HT-29 (cell line): ENCODE data around the gene SLC6A1.

GRCh38 chr3:9976852-9977557 lies 9.6 kb downstream of the EMC3 start:
- RAMPAGE, long total RNA: no peak

DNA sequence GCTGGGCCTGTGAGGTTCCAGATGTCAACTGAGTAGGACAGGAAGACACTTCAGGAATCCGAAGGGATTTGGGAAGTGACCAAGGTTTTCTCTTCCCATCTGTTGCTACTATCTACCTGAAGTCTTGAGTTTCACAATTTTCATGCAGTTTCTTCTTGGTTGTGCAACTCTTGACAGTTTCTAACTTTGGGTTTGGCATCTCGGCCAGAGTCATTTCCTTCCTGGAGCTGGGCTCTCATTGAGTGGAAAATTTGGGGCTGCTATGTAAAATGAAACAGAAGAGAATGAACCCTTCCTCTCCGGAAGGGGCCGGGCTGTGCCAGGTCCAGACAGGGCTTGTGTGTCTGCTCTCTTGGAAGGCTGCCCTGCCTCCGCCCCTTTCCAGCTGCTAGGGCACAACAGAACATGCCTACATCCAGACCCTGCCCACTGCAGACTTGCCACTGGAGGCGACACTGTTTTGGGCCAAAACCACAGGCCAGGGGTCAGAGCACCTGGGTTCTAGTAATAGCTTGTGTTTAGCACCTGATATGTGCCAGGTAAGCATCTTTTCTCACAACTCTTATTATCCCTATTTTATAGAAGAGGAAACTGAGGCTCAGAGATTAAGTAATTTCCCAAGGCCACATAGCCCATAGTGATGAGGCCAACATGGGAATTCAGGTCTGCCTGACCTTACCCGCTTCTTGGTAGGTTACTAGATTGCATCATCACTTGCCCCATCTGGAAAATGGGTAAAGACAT lies 24.9 kb downstream of the IRAK2 start:
- RAMPAGE, long total RNA: no peak

GRCh38 chr3:10194321-10195284 lies 29.9 kb downstream of the IRAK2 start:
- RAMPAGE, long total RNA: no peak

DNA sequence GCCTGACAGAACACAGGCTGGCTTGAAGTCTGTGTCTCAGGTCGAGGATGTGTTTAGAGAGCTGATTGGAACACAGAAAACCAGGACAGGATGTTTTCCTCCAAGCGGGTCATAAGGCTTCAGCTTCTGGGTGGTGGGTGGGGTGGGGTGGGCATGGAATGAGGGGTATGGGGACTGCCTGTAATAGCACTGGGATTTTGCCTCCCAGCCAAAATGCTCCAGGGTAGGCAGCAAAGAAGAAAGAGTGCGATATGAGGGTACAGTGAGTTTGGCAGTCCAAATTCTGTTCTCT lies 13.6 kb downstream of the GHRL start:
- RAMPAGE, long total RNA: no peak

DNA sequence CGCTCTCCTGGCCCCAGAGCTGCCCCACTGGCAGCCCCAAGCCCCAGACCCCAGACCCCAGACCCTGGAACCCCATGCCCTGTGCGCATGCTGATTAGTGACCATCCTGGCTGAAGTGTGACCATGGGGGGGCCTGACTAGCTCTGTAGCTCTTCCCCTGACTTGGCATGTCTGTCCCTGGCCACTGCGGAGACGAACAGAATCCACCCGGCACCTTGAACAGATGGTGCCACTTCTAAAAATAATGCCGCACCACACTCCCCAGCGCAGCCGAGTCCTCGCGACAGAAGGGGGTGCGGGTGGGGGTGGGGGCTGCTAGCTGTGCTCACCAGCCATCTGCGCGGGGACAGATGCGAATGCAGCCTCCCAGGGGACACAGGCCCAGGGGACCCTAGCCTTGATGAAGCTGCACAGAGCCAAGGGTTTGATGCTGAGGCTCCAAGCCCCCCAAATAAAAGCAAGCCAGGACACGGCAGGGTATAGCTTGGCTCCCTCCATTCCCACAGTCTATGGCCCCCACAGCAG lies 41.4 kb downstream of the ATP2B2 start:
- RAMPAGE, long total RNA: no peak

DNA sequence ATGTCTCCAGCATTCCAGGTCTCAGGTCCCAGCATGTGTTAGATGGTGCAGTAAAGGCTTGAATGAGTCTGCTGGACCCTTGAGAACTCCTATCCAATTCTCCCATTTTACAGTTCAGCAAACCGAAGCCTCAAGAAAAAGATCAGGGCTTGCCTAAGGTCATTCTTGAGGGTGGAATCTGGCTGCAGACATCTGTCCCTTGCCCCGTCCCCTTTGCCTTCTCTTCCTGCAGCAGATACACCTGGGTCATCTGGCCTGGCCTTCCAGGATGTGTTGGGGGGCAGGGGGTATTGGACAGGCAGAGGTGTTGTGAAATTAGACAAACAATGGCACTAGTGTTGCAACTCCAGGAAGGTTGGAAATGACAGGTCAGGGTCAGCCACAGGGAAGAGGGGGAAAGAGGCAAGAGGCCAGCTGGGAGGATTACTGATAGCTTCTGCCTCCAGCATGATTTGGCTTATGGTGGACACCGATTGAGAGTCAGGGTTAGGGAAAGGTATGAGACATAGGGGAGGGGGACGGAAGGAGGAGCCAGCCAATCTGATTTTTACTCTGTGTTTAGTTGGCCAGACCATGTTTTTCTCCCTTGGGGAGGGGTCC lies 3.2 kb upstream of the ATP2B2 start:
- RAMPAGE, long total RNA: no peak

DNA sequence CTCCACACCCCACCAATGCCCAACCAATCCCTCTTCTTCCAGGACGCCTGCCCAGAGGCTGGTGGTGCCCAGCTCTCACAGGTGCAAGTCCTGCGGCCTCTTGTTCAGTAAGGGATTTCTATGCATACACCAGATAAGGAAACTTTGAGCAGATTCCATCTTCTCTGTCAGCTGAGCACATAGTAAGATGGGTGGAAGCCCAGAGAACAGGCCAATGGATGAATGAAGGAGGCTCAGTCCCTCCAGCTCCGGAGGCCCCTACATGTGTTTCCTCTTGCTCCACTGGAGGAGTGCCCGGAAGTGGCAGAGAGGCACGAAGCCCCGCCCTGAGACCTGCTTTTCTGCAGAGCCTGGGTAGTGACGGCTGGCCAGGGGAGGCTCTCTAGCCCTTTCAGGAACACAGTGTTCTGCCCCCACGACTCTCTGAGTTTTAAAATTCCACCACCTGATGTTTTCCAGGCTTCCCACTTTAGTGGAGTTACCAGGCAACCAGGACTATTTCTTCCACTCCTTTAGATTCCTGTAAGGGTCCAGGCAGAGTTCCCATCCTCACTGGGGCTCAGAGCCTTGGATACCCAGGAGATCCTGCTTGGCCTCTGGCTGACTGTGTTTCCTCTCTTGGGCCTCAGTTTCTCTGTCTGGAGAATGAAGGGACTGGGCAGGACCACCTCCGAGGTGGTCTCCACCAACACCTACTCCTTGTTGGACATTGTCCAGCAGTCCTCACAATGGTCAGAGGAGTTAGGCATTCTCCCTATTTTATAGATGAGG lies 149.4 kb upstream of the SLC6A11 start:
- RAMPAGE, long total RNA: no peak

GRCh38 chr3:10697950-10698534 lies 118.0 kb upstream of the SLC6A11 start:
- RAMPAGE, long total RNA: no peak

DNA sequence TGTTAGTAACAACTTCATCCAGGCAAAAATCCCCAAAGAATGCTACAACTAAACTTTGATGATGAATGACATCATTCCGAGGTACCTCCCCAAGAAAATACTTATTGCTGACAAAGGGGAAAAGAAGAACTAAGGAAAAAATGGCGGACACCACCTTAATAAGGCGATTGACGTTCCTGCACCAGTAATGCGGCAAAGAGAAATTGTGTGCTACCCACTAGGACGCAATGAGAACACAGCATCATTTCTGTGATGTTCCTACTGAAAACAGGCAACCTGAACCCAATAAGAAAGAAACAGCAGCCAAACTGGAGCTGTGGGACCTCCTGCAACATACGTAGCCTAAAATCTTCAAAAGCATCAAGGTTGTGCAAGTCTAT lies 78.1 kb upstream of the SLC6A11 start:
- RAMPAGE, long total RNA: no peak

GRCh38 chr3:10764077-10764912 lies 51.7 kb upstream of the SLC6A11 start:
- RAMPAGE, long total RNA: no peak

- RAMPAGE, long total RNA: no peak
Observed at GRCh38 chr3:10992459-10992839, at the start of gene SLC6A1. TSS of gene SLC6A1 (plus strand) at chr3:10992748.

- RAMPAGE, long total RNA: no peak
Observed at GRCh38 chr3:11171999-11172622, 17.8 kb downstream of the HRH1 start.

DNA sequence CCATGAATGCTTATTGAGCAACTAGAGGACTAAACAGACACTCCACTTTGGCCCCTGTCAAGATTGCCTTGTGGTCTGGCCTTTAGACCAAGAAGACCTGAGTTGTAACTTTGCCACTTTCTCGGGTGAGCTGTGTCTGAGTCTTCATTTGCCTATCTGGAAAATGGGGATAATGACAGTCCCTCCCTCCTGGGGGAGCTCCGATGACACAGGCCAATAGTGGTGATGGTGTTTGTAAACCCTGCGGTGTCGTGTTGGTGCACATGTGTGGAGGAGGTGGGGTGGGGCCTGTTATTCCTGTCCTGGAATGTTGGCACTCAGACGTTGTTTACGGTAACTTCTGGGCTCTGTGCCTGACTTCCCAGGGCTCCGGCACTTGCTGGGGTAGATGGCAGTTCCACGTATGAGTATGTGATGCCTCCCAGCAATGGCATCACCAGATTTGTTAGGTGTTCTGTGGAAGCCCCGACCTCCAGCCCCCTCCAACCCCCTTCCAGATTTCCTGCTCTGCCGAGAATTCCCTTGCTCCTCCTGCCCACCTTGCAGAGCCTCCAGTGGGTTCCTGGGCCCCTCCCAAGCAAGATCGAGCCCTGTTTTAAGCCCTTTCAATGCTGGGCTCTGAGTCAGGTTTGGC lies 31.3 kb downstream of the HRH1 start:
- RAMPAGE, long total RNA: no peak

DNA sequence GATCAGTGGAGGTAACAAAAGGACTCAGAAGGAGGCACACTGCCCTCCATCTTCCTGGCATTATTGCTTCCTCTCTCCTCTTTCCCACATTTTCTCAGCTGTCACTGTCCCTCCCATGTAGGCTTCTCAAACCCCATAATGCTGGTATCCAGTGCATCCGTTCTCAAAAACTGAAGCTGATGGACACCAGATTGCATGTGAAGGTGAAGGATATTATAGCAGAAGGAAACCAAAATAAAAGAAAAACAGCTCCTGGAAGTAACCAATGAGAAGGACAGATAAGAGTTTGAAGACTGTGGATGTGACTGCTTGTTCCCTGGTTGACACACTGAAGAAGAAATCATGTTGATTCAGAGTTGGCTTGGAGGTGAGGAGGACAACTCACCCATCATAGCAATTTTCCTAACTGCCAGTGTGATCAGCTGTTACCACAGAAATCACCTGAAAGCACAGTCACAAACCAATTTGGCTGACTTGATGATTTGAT lies 9.9 kb downstream of the ATG7 start:
- RAMPAGE, long total RNA: no peak

DNA sequence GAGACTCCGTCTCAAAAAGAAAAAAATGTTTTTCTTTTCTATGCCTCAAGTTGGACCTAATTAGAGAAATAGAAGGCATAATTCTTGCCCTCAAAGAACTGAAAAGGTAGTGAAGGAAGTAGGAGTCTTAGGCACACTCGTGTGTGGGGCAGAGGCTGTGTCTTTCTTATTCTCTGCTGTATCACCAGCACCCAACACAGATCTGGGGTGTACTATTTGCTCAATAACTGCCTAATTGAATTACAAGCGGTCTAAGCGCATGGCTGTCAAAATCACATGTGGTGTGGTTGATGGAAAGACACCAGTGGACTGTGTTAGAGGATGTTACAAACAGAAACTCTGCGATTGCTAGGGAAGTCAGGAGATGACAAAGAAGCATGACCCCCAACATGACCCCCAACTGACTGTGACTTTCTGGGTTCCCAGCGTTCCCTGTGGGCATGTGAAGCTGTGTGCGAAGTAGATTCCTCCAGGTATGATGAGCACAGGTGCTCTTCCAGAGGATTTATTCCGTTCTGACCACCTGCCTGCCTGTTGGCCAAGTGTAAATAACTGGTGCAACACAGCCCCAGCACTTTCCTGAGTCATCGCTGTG lies 32.0 kb downstream of the ATG7 start:
- RAMPAGE, long total RNA: no peak

DNA sequence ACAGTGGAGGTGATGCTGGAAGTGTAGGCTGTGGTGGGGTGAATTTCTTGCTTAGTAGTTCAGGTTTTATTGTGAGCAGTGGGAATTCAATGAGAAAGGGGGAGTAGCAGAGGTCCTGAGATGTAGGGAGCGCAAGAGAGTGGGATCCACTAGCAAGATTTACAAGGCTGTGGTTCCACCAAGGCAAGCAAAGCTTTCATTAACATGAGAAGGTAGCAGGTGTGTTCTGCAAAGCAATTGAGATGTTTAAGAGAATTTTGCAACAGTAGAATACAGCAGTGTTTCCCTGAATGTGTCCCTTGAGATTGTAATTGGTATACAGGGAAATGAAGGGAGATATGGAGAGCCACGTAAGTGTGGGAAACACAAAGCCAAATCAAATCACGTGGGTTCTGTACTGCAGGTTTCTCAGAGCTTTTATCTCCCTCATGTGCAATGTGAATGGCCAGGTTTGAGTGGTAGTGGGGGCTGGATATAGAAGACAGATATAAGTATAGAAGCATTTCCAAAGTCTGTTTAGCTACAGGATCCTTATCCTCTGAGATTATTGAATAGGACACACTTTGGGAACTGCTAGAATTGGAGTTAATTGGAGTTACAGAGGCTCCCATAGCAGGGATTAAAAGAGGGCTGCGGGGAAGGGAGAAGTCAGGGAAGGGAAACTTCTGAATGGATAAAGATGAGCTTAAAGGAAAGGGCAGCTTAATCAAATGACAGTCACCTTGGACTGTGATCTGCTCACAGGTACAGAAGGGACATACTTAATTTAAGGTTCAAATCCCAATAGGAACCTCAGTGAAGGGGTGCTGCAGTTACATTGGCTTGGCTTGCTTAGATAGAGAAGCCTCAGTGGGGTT lies 67.5 kb downstream of the ATG7 start:
- RAMPAGE, long total RNA: no peak

DNA sequence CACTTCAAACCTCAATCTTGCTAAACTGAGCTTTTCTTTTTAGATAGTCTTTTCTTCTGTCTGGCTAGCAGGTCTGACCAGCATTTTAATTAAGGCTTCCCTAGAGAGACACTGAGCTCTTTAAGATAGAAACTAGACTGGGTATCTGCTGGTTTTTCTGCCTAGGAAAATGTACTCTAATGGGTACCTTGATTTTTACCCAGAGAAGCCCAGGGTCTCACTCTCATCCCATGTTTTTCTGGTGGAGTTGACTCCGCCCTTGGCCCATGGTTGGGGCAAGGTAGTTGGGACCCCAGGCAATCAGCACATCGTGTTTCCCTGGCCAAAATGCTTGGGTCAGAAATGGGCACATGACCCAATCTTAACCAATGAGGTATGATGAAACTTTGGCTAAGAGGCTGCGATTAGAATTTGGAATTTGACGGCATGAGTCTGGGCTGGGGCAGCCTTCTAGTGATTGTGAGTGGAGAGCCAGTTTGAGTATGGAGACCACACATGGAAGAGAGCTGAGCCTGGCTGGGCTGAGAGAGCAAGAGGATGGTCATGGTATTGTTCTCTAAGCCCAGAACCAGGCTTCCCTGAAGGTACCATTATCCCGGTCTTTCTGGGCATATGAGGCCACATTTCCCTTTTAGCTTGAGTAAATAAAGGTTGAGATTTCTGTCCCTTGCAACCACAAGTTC lies 181.9 kb downstream of the ATG7 start:
- RAMPAGE, long total RNA: no peak

DNA sequence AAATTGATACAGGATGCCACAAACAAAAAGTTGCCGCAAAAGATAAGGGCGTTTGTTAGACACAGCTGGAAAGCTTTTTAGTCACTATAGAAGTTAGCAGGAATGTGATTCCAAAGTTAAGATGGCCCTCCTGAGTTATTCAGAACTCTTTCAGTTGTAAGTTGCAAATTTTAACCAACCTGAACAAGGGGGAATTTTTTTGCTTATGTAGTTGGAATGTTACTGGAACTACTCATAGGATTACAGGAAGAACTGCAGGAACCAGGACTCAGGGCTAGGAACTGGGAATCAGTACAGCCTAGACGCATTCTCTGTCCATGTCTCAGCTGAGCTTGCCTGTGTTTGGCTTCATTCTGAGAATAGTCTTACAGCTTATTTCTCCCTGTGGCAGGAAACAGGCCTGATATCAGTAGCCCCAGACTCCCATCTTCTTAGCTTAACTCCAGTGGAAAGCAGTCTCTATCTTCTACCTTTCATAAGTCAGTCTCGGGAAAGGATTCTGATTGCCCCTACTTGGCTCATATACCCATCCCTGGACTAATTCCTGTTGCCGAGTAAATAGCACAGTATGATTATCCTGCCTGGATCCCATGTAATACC lies 166.1 kb downstream of the VGLL4 start:
- RAMPAGE, long total RNA: no peak

- RAMPAGE, long total RNA: no peak
Observed at GRCh38 chr3:11581619-11583110, 61.5 kb downstream of the VGLL4 start.

DNA sequence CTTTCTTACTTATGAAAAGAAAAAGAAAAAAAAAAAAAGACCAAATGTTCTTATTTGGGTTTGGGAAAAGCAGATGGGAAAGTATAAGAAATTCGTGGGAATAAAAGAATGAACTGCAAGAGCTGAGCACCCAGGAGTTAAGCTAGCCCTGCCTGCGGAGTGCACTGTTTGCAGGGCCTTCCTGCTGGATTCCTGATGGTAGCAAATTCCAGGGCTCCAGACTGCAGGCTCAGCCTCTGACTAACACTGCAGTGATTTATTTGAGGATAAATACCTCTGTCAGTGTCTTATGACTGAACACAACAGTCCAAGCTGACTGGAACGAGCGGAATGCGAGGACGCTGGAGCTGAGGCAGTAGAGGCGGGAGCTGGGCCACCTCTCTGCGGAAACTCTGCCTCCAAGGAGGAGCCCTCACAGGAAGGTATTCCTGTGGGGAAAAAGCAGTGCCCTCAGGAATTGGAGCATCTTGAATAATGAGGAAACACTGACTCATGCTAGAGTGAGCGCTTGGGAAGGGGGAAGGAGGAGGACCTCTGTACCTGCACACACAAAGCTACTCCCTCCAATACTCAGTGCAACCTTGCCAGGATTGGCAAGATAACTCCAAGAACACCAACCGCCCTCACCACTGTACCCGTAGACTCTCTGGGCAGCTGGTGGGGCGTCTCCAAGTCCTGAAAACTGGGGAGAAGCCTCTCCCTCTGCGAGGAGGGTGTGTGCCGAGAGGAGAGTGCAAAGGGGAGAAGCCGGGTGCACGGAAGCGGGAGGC lies 43.2 kb downstream of the VGLL4 start:
- RAMPAGE, long total RNA: no peak